Measurements from ENCODE around the gene FABP6.

DNA sequence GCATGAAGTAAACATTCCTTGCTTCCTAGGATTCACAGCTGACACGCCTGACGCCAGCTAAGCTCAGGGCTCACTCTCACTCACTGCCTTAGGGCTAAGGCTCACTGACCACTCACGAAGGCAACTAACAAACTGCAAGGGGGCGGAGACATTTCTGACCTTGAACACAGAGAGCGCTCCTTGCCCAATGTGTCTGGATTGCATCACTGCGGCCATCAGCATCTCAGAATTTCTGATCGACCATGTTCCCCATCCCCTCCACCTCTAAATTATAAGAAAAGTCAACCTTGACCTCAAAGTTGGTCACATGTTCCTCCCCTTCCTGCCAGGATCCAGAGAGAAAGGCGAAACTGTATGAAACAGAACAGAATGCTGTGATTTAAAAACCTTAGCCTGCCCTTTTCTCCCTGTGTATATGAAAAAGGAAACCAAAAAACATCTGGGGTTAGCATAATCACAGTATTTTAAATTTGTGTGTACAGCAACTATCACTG lies 372.5 kb downstream of the EBF1 start:
- RRBS: no CpG with 5 or more reads among the region's 8 CpGs

DNA sequence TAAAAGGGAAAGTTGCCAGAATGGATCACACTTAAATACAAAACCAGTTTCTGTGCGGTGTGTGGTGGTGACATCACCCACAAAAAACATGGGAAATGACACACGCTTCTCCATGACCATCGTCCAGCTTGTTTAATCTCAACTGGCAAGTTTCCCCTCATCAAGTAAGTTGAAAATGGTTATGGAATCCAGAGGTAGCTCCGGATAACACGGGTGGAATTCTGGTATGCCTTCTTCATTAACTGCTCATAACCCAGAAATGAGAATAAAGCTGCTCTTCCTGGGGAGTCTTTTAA lies 351.6 kb downstream of the EBF1 start:
- RRBS: no CpG with 5 or more reads among the region's 5 CpGs

DNA sequence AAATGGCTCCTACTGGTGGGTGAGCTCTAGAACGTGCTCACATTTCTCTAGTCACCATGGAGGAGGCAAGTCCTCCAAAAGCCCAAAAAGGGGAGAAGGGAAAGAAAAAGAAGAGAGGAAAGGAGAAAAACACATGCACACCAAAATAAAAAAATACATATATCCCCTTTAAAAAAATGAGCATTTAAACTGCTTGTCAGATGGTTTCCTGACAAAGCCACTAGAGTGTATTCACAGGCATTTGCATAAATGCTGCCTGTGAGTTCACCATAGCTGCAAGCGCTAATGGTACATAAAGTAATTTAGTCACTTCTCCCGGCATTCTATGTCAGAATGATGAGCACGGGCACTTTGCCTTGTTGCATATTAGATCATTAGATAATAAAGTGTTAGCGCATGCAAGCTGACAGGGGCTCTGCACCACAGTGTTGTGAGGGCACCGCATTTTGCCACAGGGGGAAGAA lies 280.7 kb downstream of the EBF1 start:
- RRBS: no CpG with 5 or more reads among the region's 6 CpGs

DNA sequence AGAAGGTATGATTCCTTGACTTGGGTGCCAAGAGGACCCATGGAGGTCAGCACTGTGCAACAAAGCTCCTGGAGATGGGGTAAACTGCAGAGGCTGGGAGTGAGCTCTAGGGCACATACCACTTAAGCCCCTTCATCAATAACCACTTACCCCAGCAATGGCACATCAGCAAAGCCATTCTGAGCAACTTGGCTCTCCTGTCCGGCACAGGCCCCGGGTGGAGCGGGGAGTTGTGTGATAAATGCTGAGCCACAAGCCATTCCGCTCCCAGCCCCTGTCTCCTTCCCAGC lies 113.9 kb downstream of the EBF1 start:
- RRBS: no CpG with 5 or more reads among the region's 4 CpGs

DNA sequence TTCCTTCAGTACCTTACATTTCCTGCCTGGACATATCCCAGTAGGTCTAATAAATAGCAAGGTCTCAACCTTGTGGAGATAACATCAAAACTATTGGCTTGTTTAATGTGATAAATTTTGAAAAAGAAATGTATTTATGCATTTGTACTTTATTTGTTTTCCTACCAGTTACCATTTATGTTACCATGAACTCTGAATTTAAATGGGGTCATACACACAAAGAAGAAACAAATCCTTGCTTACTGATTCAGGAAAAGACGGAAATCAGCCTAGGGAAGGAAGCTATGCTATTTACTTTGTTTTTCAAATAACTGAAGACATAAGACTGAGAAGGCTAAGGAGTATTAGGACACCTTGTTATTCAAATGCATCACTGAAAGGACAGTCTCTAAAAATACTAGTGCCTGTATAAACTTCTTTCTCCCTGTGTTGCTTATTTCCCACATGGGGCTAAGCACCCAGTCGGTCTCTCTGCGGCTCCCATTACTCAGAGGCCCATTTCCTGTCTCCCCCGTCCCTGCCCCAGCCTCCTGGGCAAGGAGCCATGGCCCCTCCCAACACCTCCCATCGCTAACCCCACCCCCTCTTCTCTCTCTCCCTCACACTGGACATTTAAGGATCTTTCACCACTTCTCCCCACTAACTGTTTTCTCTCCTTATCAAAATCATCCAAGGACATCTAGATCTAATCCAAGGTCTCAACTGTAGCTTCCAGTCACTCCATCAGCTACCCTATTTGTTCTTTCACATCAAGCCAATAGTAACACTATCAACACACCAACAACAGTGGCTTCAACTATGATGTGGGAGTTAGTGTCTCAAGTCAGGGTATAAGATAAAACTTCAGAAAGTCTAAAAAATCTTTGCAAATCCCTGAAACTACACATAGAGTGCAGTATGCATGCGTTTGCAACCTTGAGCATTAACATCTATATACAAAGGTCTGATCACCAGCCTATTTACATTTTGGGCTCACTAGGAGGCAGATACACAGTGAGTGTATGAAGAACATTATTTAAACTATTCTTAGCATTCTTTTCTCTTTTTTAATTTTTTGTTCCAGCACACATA lies 81.9 kb downstream of the EBF1 start:
- RRBS: no CpG with 5 or more reads among the region's 6 CpGs

- RRBS: no CpG with 5 or more reads among the region's 7 CpGs
These were observed 81.0 kb downstream of the EBF1 start for GRCh38 chr5:159018582-159019270.

DNA sequence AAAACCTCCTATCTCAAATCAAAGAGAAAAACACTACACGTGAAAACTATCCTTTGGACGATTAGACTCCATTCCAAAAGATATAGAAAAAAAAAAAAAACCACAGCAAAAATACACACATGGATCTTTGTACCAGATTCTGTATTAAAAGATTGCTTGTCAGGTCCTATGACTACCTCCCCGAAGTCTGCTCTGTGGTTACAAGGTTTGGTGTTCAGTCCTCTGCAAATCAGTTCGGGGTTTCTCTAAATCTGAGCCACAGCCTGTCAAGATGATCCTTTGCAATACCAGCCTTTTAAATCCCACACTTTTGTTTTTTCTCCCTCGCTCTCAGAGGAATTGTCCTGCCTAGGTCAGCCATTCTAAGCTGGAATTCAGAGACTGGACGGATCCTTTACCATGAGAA lies 47.4 kb downstream of the EBF1 start:
- RRBS: no CpG with 5 or more reads among the region's 6 CpGs

GRCh38 chr5:159097333-159098253 lies 2.1 kb downstream of the EBF1 start:
- RRBS: 0% methylated on average over 6 of the region's 43 CpGs

GRCh38 chr5:159186254-159186857 lies 23.0 kb downstream of the RNF145 start:
- RRBS: no CpG with 5 or more reads among the region's 4 CpGs

GRCh38 chr5:159207460-159208474 lies 1.6 kb downstream of the RNF145 start:
- RRBS: no CpG with 5 or more reads among the region's 37 CpGs

GRCh38 chr5:159819988-159820595 lies 96.2 kb upstream of the ADRA1B start:
- RRBS: no CpG with 5 or more reads among the region's 6 CpGs

DNA sequence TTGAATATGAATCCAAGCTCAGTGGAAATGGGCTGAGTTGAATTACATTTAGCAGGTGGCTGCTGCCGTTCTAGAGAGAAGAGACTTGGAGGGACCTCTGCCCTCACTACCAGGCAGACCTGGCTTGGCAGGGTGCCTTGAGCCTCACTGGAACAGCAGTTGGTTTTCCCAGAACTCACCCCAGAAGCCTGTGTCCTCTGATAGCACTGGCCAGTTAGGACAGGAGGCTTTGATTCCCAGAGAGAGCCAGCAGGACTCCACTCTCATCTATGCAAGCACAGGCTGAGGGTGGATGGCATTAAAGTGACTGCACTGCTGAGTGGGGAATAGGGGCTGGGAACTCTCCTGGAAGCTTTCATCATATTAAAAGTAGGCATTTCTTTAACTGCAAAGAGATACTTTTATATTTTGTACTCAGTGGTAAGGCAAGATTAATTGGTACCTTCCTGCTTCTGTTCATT lies 54.8 kb downstream of the PWWP2A start:
- RRBS: no CpG with 5 or more reads among the region's 1 CpG

- RRBS: no CpG with 5 or more reads among the region's 5 CpGs
These were observed 50.0 kb upstream of the PWWP2A start for GRCh38 chr5:160169136-160169850.

- RRBS: no CpG with 5 or more reads among the region's 9 CpGs
These were observed 53.6 kb upstream of the FABP6 start for GRCh38 chr5:160175762-160176123.

DNA sequence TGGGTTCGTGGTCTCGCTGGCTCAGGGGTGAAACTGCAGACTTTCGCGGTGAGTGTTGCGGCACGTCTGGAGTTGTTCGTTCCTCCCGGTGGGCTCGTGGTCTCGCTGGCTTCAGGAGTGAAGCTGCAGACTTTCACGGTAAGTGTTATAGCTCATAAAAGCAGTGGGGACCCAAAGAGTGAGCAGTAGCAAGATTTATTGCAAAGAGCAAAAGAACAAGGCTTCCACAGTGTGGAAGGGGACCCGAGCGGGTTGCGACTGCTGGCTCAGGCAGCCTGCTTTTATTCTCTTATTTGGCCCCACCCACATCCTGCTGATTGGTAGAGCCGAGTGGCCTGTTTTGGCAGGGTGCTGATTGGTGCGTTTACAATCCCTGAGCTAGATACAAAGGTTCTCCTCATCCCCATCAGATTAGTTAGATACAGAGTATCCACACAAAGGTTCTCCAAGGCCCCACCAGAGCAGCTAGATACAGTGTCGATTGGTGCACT lies 36.1 kb upstream of the FABP6 start:
- RRBS: no CpG with 5 or more reads among the region's 17 CpGs

DNA sequence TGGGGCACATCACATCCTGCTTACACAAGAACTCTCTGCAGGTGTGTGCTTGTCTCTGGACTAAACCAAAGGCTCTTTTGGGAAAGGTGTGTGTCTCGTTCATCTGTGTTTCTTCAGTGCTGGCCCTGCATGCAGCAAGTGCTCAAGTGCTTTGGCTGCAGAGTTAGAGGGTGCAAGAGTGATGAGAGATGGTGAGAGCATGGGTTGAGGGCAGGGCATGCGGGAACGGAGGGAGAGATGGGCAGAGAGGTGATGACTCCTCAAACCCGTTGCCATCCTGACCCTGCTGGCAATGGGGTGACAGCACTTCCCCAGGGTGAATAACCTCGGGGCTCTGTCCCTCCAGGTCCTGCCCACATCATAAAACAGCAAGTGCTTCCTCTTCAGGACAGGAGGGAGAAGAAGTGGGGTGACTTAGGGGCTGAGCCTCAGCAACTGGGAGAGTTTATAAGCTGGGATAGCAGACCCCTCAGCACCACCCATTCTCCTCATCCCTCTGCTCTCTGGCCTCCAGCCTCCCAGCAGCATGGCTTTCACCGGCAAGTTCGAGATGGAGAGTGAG lies at the start of gene FABP6:
FABP6 (plus strand) TSS at position 475 of the 562 bp plus-strand sequence.
- RRBS: no CpG with 5 or more reads among the region's 7 CpGs

- RRBS: no CpG with 5 or more reads among the region's 2 CpGs
These were observed 157.1 kb downstream of the ATP10B start for GRCh38 chr5:160694862-160695437.

DNA sequence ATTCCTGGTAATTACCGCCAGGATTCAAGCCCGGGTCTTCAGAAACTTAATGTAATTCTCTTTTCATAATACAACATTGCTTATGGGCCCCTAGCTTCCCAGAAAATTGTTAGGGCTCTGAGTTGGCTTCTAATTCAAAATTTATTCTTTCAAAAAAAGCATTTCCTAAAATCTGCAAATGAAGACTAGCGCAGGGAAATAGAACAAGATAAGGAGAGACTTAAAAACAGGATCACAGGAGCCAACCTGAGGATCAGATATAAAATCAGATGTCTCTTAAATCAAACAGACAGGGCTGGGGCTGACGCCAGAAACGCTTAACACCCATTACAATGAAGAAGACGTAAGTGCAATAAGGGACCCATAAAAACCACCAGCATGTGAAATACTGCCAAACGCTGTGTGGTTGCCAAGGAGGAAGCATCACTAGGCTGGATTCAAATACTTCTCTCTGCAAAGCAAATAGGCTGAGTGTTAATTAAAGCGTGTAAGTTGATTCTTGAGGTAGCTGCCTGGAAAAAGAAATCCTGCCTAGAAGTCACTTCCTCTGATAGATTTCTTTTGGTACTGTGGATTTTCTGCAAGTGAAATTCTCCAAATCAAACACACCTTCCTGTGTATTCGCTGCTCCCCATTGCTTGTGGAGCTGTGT lies 74.4 kb upstream of the ATP10B start:
- RRBS: no CpG with 5 or more reads among the region's 9 CpGs

DNA sequence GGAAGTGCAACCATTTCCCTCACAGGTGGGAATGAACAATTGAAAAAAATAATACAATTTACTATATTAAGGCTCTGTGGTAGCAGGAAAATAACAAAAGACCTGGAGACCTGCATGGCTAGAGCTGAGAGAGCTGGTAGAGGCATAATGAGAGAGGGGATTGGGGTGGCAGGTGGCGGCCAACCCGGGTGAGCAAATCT lies 86.7 kb upstream of the ATP10B start:
- RRBS: no CpG with 5 or more reads among the region's 2 CpGs

GRCh38 chr5:161920269-161920566 lies 72.3 kb downstream of the GABRA1 start:
- RRBS: no CpG with 5 or more reads among the region's 1 CpG

Data from GM12892 (cell line).